Cardiac muscle cell (in vitro differentiated cells and primary cell): ENCODE measurements around a stretch of chr11.

DNA sequence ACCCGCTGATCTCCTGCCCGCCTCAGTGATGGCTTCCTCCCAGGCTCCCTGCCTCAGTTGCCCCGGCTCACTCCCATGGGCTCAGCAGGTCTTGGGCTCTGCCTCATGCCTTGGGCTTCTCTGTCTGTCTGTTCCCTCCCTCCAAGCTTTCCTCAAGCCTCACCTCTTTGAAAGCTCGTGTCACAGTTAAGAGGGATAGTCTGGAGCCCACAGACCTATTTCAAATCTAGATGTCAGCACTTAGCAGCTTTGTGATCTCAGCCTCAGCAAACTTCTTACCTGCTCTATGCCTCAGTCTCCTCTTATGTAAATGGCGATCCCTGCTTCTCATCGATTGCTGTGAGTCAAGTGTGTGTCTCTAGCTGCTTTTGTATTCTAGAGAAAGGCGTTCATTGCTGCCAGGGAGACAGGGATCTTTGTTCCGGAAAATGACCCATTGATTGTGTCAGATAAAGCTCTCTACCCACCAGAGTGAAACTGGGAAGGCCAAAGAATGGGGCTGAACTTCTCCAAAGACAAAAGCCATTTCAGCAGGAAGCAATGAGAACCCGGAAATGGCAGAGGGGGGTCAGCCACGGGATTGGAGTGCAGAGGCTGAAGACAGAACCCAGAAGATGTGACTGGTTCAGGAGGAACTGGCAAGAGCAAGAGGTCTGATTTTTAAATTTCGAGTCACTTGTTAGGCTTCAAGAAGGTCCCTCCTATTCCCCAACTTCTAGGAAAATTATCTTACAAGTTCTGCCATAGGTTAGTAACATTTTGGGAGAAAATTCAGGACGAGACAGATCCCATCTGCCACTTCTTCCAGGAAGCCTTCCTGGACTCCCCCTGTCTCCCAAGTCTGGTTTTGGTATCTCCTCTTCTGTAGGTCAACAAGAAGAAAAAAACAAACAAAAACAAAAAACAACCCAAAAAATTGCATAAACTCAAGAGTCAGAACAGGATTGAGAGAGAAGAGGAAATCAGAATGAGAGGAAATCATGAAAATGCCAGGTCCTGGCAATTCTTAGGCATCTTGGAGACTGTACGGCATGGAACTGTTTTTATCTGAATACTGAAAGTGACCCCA, 110.8 kb downstream of the NECTIN1 start:
- RAMPAGE, long total RNA = no peak
- RRBS = no CpG with 5 or more reads among the region's 13 CpGs

DNA sequence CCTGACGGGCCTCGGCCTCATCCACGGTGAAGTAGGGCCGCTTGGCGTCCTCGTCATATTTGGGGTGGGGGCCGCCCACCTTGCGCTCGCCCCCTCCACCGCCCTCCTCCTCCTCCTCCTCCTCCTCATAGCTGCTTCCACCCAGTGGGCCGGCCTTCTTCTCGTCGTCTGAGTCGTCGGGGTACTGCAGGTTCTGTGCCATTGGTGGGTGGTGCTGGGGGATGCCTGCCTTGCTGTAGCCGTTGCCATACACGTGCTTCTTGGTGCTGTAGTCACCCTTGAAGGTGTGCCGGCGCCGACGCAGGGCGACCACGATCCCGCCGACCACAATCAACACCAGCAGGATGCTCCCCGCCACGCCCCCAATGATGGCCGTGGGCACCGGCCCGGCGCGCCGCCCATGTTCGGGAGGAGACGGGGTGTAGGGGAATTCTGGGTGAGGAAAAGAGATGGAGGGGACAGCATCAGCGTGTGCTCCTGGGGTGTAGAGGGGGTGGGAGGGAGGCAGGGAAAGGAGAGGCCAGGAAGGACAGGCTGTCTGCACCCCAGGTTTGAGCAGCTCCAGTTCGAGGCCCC, 64.0 kb downstream of the NECTIN1 start:
- RAMPAGE, long total RNA = no peak
- RRBS = no CpG with 5 or more reads among the region's 37 CpGs

DNA sequence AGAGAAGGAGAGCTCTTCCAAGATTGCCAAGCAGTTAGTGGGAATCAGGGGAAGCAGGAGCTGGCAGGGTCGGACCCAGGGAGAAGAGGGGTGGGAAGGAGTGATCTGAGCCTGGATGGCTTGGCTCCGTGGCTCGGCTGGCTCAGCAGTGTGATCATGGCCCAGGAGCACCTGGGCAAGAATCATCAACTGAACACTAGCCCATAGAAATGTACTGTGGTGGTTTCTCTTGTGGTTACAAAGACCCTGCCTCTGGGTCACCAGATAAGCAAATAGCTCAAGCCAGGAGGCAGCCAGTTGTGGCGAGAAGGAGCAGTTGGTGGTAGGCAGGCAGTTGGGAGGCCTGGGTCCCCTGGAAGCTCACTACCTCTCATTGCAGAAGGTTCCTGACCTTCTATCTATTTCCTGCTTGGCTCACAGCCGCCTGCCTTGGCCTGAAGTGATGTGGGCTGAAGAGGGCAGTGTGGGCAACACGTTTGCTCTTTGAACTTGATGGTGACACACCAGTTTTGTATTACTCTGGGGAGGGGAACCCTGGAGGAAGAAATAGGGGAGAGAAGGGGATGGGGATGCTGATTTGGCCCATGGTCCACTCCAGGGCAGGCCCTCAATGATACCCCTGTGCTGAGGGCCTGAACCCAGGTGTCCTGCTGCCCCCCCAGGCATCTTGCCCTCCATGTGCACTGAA, 34.7 kb downstream of the NECTIN1 start:
- RAMPAGE, long total RNA = no peak
- RRBS = no CpG with 5 or more reads among the region's 6 CpGs

DNA sequence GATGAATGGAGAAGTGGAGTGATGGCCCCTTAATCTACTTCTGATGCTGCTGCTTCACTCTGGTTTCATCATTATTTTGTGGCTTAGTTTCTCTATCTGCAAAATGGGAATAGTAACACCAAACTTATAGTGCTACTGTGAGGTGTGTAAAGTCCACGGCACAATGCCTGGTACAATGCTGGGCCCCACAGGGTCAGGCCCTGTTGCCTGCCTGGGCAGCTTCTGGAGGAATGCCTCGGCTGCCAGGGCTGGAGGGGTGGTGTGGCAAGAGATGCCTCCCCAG, 10.8 kb upstream of the NECTIN1 start:
- RAMPAGE, long total RNA = no peak
- RRBS = no CpG with 5 or more reads among the region's 2 CpGs

GRCh38 chr11:119964236-119964833, 173.6 kb downstream of the TRIM29 start:
- RAMPAGE, long total RNA = no peak
- RRBS = no CpG with 5 or more reads among the region's 8 CpGs

- RAMPAGE, long total RNA = no peak
- RRBS = no CpG with 5 or more reads among the region's 4 CpGs
Measured at GRCh38 chr11:120111379-120111716, 26.6 kb downstream of the TRIM29 start.

GRCh38 chr11:120125704-120126033, 12.2 kb downstream of the TRIM29 start:
- RAMPAGE, long total RNA = no peak
- RRBS = no CpG with 5 or more reads among the region's 7 CpGs

DNA sequence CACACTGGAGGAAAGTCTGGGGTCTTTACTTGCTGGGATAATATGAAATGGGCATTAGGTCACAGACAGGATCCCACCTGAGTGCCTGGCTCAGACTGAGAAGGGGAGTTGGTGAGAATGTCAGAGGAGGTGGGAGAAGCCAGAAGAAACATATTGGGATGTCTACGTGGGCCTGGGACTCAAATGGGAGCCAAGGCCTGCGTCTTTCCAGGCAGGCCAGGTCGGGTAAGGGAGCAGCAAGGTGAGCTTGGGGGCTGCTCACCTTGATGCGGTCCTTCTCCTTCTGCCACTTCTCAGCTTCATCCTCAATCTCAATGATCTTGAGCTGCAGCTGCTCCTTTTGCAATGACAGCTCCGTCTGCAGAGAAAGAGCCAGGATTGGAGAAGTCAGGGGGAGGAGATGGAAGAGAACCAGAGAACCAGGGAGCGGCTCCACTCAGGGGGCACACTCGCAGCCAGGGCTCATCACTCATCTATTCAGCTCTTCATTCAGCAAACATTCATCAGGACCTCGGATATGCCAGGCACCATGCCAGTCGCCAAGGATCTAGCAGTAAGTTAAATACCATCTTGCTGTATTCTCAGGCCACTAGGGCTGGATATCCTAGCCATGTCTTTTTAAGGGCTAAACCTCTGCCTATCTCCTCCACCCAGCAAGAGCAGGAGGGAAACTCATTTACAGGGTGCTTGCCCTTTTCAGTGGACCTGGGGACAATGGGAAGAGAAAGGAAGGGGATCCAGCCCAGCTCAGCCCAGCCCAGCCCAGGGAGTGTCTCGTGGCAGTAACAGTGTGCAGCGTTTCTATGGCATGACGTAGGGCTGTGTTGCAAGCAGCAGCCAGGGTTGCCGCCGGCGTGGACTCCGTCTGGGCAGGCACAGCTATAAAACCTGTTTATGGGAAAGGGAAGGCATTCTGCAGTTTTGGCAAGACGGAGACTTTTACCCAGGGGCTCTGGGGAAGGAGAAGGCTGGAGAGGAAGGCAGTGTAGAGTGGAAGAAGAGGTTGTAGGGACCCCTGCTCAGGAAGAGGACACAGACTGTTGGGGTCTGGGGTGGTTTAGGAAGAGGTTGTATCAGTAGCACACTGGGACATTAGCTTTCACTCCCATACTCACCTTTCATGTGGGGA, 9.4 kb downstream of the TRIM29 start:
- RAMPAGE, long total RNA = no peak
- RRBS = no CpG with 5 or more reads among the region's 17 CpGs

- RAMPAGE, long total RNA = no peak
- RRBS = no CpG with 5 or more reads among the region's 11 CpGs
Measured at GRCh38 chr11:120134111-120134694, 3.7 kb downstream of the TRIM29 start.

DNA sequence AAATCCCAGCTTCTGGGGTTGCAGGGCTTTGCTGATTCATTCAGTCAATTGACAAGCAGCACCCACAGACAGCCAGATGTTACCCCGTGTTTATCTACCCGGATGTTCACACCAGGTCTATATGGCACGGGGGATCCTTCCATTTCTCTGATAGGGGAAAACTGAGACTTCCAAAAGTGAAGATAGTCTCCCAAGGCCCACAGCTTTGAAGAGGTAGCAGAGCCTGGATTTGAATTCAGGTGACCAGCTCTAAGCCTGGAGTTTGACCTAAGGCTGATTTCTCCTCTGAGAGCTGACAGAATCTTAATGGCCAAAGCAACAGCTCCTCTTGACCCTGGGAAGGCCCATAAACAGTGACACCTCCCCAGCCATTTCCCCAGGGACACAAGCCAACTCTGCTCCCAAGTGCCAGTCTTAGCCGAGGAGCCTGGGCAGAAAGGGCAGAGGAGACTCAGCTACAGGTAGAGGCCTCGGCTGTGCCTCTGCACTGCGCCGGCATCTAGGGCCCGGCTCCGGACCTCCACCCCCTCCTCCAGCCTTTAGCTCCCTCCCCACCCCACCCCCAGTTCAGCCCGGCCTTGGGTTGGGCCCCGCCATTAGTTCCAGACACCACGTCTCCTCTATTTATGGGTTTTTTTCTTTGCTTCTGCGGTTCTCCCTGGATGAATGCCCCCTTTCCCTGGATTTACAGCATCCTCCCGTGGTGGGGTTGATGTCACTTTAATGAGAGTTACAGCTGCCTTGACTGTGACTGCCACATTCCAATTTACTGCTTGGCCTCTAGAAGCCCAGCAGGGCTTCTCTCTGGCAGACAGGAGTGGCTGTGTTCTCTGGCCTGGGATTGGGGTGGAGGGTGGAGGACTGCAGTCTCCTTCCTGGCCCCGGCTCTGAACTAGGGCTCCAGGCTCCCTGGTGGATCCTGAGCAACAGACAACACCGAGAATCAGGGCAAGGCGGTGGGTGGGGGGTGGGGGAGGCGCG, 13.6 kb upstream of the OAF start:
- RAMPAGE, long total RNA = no peak
- RRBS = 22% methylated on average over 4 of the region's 19 CpGs

GRCh38 chr11:120217855-120218984, 7.4 kb downstream of the OAF start:
- RAMPAGE, long total RNA = no peak
- RRBS = no CpG with 5 or more reads among the region's 19 CpGs

- RAMPAGE, long total RNA = no peak
- RRBS = no CpG with 5 or more reads among the region's 4 CpGs
Measured at GRCh38 chr11:120233641-120233993, 6.3 kb upstream of the POU2F3 start.

DNA sequence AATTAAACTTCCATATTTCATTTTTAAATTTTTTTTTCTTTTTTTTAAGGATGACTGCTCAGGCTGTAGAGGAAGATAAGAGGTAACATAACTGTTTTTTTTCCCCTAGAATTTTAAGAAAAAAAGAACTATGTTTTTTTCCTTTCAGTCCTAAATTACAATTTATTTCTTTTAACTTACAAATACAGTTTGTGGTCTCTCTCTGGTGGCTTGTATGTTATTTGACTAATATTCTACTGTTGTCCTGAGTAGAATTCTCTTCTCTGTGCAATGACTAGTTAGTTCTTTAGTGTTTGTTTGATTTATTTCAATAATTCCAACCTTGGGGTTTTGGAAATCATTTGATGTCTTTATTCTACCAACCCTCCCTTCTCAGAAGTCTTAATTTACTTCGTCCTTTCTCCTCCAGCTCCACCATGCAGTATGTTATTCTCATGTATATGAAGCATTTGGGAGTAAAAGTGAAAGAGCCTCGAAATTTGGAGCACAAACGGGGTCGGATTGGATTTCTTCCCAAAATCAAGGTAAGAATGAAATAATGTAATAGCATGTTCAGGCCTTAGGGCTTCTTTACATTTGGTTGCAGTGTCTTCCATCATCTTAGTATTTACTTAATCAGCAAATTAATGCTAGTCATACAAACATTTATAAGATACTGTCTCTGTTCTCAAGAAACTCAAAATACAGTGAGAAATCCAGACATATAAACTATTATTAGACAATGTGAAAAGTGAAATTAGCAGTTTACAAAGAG, 63.5 kb upstream of the GRIK4 start:
- RAMPAGE, long total RNA = no peak
- RRBS = no CpG with 5 or more reads among the region's 4 CpGs

- RAMPAGE, long total RNA = no peak
- RRBS = no CpG with 5 or more reads among the region's 5 CpGs
Measured at GRCh38 chr11:120467086-120467532, 44.4 kb upstream of the GRIK4 start.

- RAMPAGE, long total RNA = no peak
- RRBS = no CpG with 5 or more reads among the region's 1 CpG
Measured at GRCh38 chr11:120488480-120489179, 22.9 kb upstream of the GRIK4 start.

DNA sequence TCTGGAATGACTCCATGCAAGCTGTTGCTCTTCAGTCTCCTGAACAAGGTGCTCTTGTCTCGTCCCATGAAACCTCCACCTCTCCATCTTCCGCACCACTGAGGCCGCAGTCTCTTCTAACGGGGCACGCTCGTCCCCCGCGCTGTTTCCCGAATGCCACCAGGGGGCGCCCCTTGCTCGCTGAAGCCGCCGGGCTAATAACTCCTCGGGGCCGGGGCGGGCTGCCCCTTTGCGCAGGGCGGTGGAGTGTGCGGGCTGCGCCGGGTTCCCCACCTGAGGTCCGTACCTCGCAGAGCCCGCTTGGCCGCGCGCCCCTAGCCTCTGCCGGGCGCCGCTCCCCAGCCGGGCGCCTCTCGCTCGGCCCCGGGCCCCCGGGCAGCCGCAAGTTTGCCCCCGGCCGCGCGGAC, 467 bp upstream of the GRIK4 start:
- RAMPAGE, long total RNA = no peak
- RRBS = 2% methylated on average over 18 of the region's 41 CpGs

DNA sequence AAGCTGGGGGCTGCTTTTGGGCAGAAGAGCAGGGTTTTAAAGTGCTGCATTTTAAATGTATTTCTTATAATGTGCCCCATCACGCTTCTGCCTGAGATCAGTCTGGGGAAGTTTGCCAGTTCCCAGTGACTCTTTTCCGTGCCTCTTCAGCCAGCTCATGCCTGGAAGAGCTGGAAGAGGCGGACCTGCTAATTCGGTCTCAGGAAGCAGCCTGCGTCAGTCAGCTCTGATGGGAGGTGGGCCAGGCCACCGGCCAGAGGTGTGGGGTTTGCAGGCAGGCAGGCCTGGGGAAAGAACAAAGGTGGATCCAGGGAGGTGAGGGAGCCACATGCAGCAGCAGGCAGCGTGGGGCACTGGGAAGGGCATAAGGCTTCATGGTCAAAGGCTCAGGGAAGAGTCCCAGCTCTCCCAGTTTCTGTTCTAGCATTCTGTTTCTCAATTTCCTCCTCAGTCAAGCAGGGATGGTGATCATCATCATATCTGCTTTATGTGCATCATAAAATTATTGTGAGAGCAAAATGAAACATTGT, 140.1 kb upstream of the TBCEL start:
- RAMPAGE, long total RNA = no peak
- RRBS = no CpG with 5 or more reads among the region's 7 CpGs

DNA sequence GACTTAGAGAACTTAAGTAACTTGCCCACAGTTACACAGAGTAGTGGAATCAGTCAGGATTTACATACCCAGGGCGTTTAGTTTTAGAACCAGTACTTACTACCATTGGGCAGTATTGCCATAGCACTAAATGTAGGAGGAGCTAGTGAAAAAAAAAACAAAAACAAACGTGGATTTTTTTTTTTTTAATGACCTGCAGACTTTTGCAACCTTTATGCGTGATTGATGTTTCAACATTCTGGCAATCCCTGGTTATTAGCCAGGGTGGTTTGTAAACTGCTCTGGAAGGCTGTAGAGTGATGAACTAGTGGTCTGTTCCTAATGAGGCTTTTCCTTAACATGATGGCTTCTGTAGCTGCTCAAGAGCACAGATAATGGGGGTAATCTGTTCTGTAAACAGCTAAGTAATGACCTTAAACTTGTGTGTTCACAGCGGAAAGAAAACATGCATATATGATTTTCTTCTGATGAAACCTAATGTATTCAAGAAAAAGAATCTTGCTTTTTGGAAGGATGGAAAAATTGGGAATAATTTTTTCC, 11.5 kb downstream of the TBCEL start:
- RAMPAGE, long total RNA = no peak
- RRBS = no CpG with 5 or more reads among the region's 4 CpGs

GRCh38 chr11:121383577-121384180, 68.4 kb upstream of the SORL1 start:
- RAMPAGE, long total RNA = no peak
- RRBS = no CpG with 5 or more reads among the region's 5 CpGs

GRCh38 chr11:121451086-121451256, 1.1 kb upstream of the SORL1 start:
- RAMPAGE, long total RNA = no peak